ENCODE measurements around a stretch of chr18.

DNA sequence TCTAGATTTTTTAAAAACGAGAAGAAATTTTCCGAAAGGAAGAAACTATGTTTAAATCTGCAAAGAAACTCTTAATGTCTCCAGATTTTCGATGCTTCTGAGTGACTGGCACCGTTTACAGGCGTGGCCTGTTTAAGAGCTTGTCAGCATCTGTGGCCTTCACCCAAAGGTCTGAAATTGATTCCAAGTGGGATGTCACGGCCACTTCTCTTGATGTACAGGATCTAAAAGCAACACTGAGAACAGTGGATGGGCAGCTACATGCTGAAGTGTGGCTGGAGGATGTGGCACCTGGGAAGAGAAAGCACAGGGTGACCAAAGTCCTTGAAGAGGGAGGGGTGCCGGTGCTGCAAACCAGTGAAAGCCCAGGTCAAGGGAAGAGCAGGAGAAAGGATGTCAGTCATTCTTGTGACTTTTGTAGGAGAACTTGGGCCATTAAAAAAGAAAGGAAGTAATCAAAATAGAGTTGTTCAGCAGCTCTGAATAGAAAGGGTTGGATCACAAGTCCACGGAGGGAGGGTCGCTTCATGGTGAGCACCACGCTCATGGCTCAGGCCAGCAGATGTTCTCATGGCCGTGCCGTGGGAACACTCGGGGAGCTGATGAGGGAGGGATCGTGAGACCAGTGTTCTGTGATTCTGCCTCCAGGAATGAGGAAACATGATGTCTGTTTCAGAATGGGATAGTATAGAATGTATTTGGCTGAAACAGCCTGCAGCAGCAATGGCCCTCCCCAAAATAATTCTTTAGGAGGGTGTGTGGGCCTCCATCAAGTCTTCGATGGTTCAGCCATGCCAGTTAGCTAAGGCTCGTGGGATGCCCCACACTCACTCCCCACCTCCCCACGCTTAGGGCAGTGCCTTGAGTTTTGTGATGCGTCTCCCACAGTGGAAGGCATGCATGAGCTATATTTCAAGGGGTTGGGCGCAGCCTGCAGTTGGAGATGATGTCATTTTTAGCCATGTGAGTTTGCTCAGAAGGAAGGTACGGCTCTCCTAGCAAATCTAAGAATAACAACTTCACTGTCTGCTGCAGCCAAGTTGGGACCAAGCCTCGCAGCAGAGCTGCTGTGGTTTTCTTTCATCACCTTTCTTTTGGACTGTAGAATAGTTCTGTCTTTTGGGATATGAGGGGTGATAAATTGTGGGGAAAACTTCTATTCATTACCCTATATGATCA lies 28.3 kb downstream of the EMILIN2 start:
- RRBS, 2 experiments = no CpG with 5 or more reads among the region's 21 CpGs

- RRBS, 2 experiments = no CpG with 5 or more reads among the region's 16 CpGs
Measured at GRCh38 chr18:2901270-2902144, 54.7 kb downstream of the EMILIN2 start.

GRCh38 chr18:2967345-2967731 lies 45.6 kb downstream of the LPIN2 start:
- RRBS, 2 experiments = no CpG with 5 or more reads among the region's 10 CpGs

- RRBS, 2 experiments = no CpG with 5 or more reads among the region's 4 CpGs
Measured at GRCh38 chr18:2967763-2968074, 45.2 kb downstream of the LPIN2 start.

DNA sequence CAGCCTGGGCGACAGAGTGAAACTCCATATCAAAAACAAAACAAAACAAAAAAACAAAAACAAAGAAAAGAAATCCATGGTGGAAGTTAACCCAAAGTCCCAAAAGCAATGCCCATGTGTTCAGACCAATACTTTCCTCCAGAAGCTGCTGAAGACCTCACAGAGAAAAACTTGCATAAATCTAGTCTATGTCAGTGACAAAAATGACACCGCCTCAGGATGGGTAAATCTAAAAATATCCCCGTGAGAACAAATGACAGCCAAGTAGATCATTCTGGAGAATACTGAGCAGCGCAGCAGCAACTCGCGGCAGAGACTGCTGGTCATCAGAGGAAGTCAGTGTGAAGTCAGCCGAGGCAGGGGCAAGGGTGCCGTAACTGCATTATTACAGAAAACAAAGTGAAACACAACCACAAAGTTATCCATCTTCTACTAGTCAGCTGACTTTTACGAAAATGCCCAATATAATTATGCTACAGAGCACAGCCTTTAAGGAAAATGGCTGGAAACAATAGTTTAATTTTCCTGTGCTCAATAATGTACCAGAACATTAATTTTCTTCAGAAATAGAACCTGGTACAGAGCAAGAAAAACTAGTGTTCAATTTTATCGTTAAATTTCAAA lies 40.8 kb downstream of the LPIN2 start:
- RRBS, 2 experiments = no CpG with 5 or more reads among the region's 10 CpGs

GRCh38 chr18:3179440-3180096 lies 40.2 kb downstream of the MYOM1 start:
- RRBS, 2 experiments = no CpG with 5 or more reads among the region's 11 CpGs

GRCh38 chr18:3213475-3213972 lies 6.2 kb downstream of the MYOM1 start:
- RRBS, 2 experiments = no CpG with 5 or more reads among the region's 3 CpGs

DNA sequence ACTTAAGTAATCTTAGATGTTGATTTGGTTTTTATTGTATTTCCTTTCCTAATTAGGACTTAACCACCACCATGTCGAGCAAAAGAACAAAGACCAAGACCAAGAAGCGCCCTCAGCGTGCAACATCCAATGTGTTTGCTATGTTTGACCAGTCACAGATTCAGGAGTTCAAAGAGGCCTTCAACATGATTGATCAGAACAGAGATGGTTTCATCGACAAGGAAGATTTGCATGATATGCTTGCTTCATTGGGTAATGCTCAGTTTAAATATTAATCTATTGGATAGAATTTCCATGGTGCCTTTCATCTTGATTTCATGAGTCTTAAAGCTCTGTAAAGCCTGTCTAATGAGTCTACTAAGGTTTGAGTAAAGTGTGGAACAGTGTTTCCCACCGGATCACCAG lies 5.6 kb downstream of the MYL12A start:
- RRBS, 2 experiments = no CpG with 5 or more reads among the region's 5 CpGs

- RRBS, 2 experiments = no CpG with 5 or more reads among the region's 8 CpGs
Measured at GRCh38 chr18:3260811-3261286, 1.1 kb upstream of the MYL12B start.

GRCh38 chr18:3263800-3264136 lies 1.8 kb downstream of the MYL12B start:
- RRBS, 2 experiments = no CpG with 5 or more reads among the region's 2 CpGs

- RRBS, 2 experiments = no CpG with 5 or more reads among the region's 20 CpGs
Measured at GRCh38 chr18:3282623-3283412, 20.9 kb downstream of the MYL12B start.

- RRBS, 2 experiments = no CpG with 5 or more reads among the region's 6 CpGs
Measured at GRCh38 chr18:3283413-3283884, 21.5 kb downstream of the MYL12B start.

DNA sequence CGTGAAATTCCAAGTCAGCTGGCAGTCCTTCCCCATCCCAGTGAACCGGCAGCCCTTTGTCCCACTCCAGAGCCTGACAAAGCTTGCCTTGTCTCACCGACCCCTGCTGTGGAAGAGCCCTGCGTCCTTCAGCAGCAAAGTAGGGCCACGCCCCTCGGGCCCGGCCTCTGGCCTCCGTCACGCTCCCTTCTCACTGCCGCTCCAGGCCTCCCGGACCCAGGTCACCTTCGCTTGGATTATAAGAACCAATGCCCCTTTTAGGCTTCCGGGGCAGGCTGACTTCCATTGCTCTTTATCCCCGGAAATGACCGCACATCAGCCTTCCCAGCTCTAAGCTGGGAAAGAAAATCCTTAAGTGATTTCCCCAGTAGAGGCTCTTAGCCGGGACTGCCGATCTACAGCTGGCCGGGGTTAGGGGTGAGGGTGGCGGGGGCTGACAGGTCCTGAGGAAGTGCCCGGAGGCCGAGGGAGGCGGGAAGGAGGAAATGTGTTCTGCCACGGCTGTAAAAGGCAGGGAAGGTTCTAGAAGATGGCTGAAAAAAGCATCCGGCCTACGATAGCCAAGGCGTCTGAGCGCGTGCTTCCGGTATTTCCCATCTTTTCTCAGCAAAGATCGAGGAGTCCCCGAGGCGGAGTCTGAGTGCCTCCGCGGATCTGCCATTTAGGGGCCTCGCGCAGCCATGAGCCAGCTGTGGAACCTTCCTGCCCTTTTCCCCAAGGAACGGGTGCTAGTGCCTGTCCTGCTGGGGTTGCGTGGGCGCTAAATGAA lies 89.5 kb upstream of the TGIF1 start:
- RRBS, 2 experiments = 40 to 88% methylated on average over 14 to 15 of the region's 39 CpGs

- RRBS, 2 experiments = no CpG with 5 or more reads among the region's 5 CpGs
Measured at GRCh38 chr18:3383545-3384093, 66.4 kb upstream of the TGIF1 start.

DNA sequence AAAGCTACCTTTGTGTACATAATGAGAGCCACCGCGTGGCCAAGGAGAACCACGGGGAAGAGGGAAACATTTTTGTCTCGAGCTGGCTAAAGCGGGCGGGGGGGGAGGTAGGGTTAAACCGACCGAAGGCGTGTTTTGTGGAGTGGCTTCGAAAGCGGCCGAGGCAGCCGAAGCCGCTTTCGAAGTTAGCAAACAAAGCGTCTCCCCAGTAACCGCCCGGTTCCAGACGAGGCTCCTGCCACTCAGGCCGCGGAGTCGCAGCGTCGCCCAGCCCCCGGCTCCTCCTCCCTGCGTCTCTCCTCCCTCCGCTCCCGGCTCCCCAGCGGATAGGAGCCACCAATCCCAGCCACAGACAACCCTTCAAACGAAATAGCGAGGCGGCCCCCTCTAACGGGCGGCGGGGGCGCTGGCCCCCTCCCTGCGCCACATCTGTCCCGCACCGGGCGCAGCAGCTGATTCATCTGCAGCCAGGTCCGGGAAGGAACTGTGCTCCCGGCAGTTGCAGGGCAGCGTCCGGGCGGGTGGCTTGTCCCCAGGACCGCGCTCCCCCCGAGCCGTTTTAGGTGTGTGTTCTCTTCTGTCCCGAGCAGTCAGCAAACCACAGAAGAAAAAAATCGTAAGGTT lies 1.9 kb upstream of the TGIF1 start:
- RRBS, 2 experiments = under 1 to 2% methylated on average over 8 of the region's 51 CpGs

- RRBS, 2 experiments = no CpG with 5 or more reads among the region's 7 CpGs
Measured at GRCh38 chr18:3495566-3496116, 45.7 kb downstream of the TGIF1 start.

DNA sequence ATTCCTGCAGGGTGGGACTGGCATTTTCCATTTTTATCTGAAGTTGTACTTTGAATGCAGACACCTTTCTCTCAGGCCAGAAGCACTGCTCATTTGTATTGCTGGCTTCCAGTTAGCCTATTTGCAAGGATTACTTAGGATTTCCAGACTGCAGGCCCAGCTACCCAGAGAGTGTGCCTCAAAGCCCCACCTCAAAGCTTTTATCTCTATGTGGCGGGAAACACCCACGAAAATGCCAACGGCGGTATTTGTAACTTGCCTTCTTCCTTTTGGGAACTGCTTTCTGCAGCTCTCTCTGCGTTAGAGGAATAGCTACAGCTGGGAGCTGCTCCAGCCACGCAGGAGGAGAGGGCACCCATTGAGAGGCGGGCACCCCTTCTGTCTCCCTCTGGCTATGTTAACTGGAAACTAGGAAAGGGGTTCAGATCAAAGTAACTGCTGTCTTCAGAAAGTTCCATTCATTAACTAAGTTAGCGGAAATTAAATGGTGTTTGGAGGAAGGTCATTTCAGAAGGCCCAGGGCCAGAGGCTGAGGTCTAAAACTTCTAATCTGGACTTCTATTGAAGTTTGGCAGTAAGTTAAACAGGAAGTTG lies 144.9 kb downstream of the TGIF1 start:
- RRBS, 2 experiments = no CpG with 5 or more reads among the region's 8 CpGs

GRCh38 chr18:3596197-3597263 lies 146.6 kb downstream of the TGIF1 start:
- RRBS, 2 experiments = no CpG with 5 or more reads among the region's 25 CpGs